ENCODE data around the gene SCN9A.

GRCh38 chr2:161090247-161090834 is 69.9 kb upstream of the TANK start:
- PRO-cap, 8 experiments: no peak in any of the 8 experiments

DNA sequence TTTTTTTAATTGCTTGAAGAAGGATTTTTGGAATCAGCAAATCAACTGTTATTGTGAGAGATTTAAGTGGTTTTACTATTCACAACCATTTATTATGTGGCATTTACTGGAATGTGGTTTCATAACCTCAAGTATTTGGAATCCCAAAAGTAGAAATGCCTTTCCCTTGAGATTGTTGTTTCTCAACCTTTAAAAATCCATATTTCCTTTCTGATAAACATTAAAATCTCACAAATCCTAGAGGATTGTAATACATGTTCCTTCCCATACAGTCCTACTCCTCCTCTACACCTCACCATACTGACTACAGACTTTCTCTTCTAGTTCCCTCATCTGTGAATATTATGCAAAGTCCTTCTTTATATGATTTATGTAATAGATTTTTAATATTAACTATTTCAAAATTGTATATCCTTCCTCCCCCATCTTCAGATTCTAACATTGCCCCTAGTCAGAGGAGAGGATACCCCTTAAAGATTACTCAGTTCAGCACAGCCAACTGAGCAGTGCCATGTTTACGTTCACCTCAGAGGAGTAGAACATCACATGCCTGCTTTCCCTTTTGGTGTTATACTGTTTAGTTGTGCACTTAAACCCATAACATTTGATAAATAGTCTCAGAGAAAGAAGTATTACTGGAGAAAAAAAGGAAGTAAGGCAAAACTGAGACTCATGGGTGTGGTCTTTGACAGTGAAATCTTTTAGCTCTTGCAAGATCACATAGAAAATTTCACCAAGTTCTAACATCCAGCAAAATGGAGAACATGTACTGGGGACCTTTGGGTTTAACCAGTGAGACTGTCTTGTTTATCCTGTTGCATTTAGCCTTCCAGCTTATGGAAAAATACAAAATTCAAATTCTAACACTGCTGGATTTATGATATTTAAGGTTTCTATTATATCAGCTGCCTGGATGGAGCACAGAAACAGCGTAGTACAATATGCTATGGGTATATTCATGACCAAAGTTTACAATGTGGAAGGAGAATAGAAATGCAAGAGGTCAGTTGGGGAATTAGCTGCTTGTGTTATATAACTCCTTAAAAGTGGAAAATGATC is 5.4 kb downstream of the TANK start:
- PRO-cap, 8 experiments: peak in 3 of 8 experiments; most common plus-strand start position 670 of the sequence (in 1); most common minus-strand start position 606 of the sequence (in 1)

- PRO-cap, 8 experiments: peak in 1 of 8 experiments; most common plus-strand start chr2:161175746 (in 1)
Measured at GRCh38 chr2:161175560-161175862, 15.3 kb downstream of the TANK start.

DNA sequence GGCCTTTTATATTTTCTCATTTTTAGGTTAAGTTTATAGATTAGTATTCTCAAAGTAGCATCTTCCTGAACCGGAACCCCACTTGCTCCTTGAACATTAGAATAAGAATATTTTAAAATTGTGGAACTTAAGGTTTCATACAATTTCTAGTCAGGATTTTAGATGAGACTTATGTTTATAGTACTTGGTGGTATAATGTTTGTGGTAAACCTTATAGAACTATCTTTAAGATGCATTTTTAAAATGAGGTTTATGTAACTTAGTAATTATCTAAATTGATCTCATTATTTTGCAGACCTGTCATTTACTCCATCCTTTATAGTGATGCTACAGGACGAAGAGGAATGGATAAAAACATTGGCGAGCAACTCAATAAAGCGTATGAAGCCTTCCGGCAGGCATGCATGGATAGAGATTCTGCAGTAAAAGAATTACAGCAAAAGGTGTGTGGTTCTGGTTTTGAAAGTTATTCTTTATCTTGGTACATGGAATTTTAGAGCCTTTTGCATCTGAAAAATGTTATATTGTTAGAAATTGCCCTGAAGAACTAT is 19.2 kb downstream of the TANK start:
- PRO-cap, 8 experiments: no peak in any of the 8 experiments

DNA sequence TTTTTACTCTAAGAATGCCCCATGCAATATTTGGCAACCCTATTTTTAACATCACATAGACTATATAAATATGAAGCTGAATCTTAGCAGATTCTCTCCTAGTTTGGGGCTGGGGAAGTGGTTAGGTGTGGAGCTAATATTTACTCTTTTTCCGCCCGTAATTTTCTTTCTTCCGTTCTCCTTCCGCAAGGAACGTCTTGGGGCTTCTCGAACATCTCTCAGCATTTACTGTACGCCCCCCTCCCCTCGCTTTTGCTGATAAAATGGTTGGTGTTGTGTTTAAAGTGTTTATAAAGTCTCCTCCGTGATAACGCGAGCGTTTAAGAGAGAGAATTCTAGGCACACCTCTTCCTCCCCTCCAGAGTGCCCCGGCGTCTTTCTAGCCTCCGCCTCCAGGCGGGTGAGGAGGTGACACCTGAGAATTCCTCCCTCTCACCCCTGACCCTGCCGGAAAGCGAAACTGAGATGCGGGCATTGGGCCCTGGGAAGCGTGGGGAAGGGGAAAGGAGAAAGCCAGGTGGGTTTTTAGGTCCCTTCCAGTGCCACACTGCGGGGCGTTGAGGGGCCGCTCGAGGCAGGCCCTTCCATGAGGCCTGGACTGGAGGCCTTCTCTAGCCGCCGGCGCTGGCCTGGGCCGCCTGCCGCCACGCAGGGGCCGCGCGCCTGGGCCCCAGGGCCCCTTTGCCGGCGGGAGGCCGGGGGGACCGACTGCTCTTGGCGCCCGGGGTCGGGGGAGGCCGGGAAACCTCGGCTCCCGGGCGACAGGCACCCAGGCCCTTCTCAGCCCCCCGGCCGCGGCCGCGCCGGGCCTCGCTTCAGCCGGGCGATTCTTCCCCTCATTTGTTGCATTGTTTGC is 63.6 kb upstream of the PSMD14 start:
- PRO-cap, 8 experiments: peak in 8 of 8 experiments; most common plus-strand start position 373 of the sequence (in 5); most common minus-strand start position 254 of the sequence (in 8)

DNA sequence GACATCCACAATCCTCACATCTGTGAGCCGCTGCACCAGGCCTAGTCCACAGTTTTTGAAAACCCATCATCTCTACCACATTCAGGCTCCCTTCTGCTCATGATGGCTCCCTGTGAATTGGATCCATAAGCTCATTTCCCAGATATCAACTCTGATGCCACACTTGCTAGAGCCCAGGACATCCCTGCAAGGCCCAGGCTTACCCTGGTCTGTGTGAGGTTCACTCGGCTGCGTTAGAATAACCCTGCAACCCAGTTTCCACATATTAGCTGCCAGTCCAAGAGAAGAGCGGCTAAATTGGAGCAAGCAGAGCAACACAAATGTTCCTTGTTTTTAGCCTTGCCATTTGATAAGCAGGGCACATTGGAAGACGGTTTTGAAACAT is 23.7 kb downstream of the DPP4 start:
- PRO-cap, 8 experiments: no peak in any of the 8 experiments

DNA sequence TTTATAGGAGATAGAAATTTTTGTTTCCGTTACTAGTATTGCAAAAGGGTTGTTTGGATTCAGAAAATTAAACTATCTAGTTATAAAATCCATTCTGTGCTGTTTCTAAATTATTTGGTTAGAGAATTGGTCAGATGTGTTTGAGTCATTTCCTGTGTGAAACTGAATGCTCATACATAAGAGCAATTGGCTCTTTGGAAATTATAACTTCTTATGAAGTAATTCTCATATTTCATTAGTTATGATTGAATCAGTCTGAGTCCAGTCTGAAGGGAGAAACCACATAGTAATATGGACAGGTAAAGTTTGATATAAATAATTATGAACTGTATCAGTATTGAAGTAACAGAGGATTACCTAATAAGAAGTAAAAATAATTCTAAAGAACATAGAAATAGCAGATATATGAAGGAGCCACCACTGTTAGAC is 17.8 kb upstream of the FAP start:
- PRO-cap, 8 experiments: no peak in any of the 8 experiments

- PRO-cap, 8 experiments: no peak in any of the 8 experiments
Measured at GRCh38 chr2:164560944-164561391, 60.3 kb downstream of the GRB14 start.

DNA sequence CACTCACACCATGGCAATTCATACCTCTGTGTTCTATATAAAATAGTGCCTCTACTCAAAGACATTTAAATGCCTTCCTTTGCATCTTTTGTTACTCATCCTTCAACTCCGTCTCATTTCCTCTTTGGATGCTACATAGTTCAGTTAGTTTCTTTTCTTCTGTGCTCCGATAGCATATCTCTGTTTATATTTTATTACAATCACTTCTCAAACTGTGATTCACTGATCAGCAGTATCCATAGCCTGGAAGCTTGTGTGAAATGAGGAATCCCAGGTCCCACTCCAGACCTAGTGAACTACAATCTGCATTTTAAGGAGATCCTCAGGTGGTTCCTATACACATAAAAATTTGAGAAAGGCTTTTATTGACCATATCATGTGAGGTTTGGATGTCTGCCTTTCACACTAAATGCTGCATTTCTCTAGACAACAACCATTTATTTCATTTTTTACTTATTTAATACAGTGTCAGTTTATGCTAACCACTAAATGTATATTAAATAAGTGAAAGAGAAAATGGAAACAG is 31.7 kb upstream of the GRB14 start:
- PRO-cap, 8 experiments: no peak in any of the 8 experiments

DNA sequence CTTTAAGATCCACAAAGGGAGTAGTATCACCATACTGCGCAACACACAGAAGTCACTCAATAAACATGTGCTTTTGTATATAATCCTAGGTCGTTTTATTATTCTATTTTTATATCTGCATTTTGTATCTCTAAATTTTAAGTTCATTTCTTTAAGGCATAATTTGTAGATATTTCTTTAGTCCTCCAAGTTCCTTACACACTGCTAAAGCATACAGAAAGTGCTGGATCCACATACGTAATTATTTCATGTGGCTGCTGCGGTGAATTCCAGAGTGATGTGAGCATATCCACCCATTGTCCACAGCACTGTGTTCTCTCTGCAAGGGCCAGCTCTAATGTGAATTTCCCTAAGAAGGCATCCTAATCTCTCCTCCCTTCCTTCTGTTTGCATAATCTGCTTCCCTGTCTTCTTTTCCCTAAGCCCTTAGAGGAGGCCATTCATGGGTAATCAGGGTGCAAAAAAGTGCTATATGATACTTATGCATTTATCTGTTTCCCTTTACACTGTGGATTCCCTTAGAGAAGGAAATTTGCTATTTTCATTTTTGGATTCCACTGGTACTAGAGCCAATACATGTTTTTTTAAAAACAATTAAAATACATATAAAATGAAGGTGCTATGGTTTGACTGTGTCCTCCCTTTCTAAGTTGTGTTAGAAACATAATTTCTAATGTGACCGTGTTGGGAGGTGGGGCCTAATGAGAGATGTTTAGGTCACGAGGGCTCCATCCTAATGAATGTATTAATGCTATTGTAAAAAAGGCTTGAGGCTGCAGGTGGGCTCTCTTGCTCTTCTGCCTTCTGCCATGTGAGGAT is 57.2 kb downstream of the COBLL1 start:
- PRO-cap, 8 experiments: no peak in any of the 8 experiments

DNA sequence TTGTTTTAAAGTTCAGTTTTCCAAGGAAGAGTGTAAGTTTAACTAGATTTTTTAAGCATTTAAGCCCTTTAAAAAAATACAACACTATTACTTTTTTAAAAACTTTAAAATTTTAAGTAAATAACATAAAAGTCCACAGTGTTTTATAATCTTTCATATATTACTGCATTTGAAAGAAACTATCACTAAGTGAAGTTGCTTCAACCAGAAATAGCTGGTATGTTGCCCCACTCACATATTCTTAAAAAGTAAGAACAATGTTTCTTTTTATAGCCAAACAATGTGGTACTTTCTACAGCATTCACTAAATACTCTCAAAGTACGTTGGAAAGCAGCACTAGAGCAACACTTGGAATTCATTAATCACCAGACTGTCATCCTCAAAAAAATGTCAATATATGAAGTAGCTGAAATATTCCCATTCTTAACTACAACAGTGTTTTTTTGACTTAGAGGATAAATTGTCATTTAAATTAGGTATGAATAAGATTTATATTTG is 32.9 kb downstream of the COBLL1 start:
- PRO-cap, 8 experiments: no peak in any of the 8 experiments

GRCh38 chr2:164991622-164992130 is 36.4 kb upstream of the SLC38A11 start:
- PRO-cap, 8 experiments: no peak in any of the 8 experiments

GRCh38 chr2:166375633-166376880 is at the start of gene SCN9A:
Gene SCN9A (minus strand): TSS chr2:166375944.
- PRO-cap, 8 experiments: no peak in any of the 8 experiments

DNA sequence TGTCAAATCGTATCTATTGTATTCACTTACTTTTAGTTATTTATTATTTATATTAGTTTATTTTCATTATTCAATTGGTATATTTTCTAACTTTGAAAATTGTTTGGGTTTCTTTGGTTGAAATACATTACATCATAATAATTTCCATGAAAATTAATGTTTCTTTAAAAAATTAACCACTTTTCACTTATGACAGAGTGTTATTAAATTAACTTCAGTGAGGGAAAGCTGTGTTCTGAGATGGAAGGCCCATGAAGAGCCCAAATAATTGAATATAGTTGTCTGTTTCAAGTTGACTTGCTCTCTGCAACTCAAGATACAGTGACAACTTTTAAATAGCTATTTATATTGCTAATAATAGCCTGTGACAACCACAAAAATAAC is 167.2 kb upstream of the SCN7A start:
- PRO-cap, 8 experiments: no peak in any of the 8 experiments

- PRO-cap, 8 experiments: no peak in any of the 8 experiments
Measured at GRCh38 chr2:167190292-167190639, 102.5 kb upstream of the B3GALT1 start.

GRCh38 chr2:167293379-167293902 is 640 bp downstream of the B3GALT1 start:
- PRO-cap, 8 experiments: no peak in any of the 8 experiments

- PRO-cap, 8 experiments: no peak in any of the 8 experiments
Measured at GRCh38 chr2:167689055-167690106, 396.6 kb downstream of the B3GALT1 start.

DNA sequence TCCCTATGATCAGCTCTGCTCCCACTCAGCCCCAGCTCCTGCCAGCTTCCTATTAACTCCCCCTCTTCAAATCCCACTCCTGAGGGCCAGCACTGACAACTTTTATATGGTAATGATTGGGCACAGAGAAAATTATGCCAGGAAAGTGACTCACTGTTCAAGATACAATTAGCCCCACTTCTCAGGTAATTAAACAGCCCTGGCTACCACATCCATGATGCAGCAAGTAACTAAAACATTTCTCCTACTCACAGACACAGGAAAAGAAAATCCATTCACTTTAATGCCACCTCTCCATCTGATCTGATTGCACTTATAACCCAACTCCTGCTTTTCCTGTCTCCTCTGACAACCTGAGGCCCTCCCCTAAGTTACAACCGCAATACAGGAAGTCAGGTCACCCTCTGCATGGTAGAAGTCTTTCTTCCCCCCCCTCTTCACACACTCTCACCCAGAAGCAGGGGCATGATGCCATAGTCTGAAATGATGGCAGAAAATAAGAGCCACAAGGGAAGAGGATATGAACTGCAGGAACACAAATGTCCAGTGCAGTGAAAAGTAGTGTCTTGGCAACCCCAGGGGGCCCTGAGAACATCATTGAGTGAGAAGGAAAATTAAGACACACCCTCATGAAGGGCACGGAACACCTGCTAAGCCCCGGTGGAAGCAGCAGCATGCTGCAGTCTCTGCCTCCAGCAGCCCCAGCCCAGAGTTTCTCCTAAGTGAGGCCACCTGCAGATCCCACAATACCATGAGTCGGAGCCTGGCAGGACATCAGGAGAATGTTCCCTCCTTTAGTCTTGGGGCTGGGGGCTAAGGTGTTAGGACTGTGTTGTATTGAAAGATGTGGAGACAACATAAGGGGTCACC is 54.3 kb downstream of the STK39 start:
- PRO-cap, 8 experiments: no peak in any of the 8 experiments

- PRO-cap, 8 experiments: no peak in any of the 8 experiments
Measured at GRCh38 chr2:168212716-168213234, 34.6 kb downstream of the STK39 start.

- PRO-cap, 8 experiments: no peak in any of the 8 experiments
Measured at GRCh38 chr2:168240894-168241367, 6.5 kb downstream of the STK39 start.